ENCODE measurements around a stretch of chr12.

DNA sequence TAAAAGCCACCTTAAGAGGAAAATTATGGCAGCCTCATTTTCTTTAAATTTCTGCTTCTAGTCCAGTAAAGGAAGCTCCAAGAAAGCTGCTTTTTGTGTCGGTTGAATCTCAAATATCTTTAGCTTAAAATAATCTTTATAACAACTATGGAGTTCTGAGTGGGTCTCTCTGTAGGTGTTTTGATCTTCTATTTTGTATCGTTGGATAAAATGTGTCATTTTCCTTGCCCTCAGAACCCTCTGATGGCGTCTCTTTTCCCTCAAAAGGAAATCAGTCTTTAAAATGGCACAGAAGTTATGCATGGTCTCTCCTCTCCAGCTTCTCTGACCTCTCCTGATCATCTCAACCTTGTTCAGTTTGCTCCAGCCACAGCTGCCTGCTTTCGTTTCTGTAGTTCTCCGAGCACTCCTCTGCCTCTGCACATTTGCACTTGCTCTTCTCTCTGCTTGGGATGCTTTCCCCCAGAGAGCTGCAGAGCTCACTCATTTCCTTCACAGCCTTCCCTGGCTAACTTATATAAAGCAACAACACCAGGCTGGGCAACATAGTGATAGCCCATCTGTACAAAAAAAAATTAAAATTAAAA is 37.4 kb downstream of the PPFIBP1 start:
- RRBS = no CpG with 5 or more reads among the region's 5 CpGs

- RRBS = no CpG with 5 or more reads among the region's 7 CpGs
Measured at GRCh38 chr12:27593545-27594238, 69.7 kb downstream of the PPFIBP1 start.

- RRBS = no CpG with 5 or more reads among the region's 4 CpGs
Measured at GRCh38 chr12:27787497-27788093, 7.6 kb upstream of the MANSC4 start.

DNA sequence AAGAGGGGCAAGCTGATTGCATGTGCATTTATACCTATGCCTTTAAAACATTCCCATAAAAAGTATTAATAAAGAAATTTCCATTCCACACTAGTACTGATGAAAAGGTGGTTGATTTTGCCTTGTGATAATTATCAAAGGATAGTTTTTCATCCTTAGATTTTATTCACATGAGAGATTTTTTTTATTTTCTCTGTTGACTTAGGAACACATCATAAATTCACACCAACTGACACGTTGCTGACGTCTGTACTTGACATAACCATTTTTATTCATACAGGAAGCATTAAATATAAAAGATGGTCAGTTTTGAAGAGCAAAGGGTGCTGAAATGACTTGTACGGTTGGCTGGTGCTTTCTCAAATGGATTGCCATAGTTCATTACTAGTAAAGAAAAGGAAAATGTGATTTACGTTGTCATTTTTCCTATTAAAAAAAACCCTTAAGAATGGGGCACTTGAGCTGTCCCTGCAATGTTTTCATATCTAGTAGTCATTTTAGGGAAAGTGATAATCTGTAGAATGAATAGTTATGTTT is 22.3 kb upstream of the MANSC4 start:
- RRBS = no CpG with 5 or more reads among the region's 4 CpGs

DNA sequence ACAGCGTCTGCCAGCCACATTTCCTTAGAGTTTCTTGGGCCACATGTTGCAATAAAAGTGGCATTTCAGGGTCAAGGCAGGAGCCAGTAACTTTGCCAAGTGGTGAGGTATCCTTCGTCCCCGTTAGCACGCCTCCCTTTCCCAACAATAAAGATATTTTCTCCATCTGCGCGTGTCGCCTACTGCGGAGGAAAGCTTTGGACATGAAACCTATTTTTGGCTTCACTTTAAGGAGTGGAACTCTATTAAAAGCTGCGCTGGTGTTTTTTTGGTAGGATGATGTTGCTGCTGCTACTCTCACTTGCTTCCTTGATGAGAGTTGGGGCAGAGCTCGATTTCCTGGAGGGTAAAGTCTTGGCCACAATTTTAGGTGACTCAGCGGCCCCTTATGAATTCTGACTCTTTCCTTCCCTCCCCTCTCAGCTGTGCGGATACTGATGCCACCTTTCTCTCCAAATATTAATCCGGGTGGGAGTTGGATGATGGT is 851 bp downstream of the CCDC91 start:
- RRBS = no CpG with 5 or more reads among the region's 13 CpGs

DNA sequence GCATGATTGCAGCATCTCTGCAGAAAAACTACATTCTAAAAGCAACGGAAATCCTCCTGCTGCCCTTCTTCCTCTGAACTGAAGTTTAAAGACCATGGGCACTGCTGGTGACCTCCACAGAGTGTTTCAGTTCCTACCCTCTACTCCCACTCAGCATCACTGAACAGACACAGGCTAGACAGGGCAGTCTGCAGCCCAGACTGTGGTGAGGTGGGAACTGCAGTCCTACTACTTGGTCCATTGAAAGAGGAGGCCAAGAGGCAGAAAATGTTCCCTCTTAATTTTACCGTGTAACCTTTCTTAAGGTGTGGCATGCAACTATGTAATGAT is 59.1 kb downstream of the FAR2 start:
- RRBS = no CpG with 5 or more reads among the region's 2 CpGs

DNA sequence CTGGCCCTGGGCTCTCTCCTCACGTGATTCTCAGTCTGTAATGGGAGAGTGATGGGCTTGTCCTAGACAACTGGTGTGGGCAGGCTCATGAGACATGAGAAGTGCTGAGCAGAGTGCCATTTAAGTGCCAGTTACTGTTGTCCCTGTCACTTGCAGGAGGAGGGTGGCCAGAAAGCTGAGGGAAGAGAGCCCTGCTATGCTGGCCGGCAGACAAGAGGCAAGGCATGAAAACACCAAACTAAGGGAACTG is 48.6 kb upstream of the OVCH1 start:
- RRBS = no CpG with 5 or more reads among the region's 2 CpGs

DNA sequence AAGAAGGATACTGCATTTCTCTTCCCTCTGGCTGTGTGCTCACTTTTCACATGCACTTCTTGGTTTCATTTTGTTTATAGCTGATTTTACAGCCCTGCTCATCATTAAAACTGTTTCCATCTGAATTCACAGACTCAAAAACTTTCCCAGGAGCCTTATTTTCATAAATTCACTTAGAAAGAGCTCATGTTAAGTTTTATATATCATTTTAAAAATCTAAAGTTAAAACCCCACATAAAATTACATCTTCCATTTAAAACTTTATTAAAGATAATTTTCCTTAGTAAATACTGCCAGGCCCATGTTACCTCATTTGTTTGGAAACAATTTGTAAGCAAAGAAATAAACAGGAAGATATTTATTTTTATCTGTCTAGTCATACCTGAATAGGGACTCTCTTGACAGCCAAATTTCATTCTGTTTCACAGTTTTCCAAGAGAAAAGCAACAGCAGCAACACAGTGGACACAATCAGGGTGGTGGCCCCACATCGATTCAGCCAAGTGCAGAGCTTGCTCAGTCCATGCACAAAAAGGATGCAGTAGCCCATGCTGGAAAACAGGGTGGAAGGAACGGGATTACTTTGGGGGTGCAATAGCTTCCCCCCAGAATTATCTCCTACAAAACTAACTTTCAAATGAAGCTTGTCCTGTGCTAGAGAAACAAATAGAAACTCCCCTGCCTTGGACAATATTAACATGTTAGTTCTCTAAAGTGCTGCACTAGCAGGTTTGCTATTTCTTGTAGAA is 85.7 kb upstream of the OVCH1 start:
- RRBS = no CpG with 5 or more reads among the region's 2 CpGs

DNA sequence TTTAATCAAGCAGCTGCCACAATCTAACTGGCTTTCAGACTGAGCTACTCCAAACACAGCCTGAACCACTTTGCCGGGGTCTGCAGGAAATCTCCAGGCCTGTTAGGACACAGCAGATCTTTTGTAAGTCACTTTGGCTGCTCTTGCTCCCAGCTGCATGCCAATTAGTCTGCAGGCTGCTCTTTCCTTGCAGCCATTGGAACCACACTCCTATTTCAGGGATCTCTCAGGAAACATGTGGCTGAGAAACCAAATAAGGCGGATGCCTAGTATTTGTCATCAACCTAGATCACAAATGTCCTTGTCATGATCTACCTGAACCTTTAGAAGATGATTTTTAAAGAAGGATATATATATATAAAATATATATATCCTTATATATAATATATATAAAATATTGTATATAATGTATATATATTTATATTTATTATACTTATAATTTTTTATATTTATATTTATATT is 73.5 kb downstream of the TMTC1 start:
- RRBS = no CpG with 5 or more reads among the region's 2 CpGs

DNA sequence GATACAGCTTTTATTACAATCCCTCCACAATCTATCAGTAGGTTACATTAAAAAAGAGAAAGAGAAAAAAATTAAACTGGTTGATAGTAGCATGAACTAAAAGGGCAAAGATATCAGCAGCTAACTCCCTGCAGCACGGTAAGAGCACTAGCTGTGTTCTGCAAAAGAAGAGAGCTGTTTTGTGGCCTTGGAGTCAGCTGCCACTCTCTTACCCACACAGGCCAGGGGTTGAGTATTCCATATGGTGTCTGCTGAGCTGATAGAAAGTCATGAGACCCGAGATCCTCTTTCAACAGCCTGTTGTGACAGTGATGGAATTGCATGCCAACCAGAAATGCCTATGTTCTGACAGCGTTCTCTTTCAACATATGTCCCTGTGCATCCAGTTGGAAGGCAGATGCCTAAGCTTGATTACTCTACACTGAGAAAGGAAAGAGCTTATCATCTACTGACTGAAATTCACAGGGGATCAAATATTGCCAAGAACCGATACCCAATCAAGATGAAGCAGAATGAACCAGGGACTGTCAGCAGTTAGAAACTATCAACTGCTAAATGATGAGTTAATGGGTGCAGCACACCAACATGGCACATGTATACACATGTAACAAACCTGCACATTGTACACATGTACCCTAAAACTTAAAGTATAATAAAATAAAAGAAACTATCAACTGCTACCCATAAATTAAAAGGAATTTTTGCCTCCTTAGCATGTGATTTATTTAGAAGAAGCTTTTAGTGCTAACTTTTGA is 39.8 kb downstream of the TMTC1 start:
- RRBS = no CpG with 5 or more reads among the region's 4 CpGs

DNA sequence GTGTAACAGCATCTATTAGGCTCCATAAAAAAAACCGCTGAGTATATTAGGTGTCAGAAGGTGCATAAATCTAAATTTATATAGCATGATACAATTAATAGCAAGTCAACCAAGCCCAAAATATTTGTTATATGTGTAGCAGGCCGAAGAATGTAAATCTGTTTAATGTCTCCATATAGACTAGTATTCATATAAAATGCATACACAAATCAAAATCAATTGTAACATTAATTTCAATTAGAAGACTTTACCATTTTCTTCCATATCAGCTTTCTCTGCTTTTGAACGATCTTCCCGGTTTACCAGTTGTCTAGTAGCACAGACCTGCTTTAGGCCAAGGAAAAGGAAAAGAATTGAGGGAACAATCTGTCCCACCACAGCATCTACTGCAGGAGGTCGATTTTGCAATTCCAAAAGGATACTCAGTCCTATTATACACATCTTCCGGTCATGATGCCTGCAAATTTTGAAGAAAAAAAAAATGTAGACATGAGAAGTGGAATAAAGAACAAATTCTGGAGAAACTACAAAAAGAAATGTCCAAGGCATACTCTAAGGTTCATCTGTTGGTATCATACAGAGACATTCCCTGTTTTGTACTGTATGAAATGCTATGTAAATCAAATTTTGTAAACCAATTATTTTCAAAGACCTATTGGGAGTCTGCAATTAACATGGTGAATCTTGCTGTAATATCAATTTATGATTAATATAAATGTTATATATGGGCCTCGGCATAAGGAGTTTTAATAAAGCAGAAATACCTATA is 58.8 kb downstream of the IPO8 start:
- RRBS = no CpG with 5 or more reads among the region's 7 CpGs

- RRBS = no CpG with 5 or more reads among the region's 6 CpGs
Measured at GRCh38 chr12:31362791-31363516, 37.0 kb upstream of the SINHCAF start.

DNA sequence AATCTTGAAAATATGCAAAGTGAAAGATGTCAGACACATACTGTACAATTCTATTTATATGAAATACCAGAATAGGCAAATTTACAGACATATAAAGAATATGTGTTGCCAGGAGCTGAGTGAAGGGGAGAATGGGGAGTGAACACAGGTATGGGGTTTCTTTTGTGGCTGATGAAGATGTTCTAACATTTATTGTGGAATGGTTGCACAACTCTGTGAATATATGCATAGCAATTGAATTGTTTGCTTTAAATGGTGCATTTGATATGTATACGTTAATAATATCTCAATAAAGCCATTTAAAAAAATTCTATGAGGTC is 65.6 kb downstream of the DENND5B start:
- RRBS = no CpG with 5 or more reads among the region's 1 CpG

DNA sequence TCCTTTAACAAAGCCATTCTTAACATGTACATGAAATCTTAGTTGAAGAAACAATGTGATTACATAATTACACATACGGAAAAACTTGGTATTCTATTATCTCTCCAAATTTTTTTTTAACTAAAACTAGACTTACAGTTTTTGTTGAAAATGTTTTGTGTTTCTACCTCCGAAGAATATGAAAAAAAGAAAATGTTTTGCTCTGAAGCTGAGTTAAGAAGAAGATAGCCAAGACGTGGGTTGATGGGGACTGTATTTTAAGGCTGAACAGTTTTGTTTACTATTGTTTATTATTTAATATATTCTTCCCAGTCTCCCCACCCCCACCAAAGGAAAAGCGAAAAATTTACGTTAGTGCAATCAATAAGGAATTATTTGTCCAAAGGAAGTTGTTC is 1.7 kb downstream of the DENND5B start:
- RRBS = no CpG with 5 or more reads among the region's 5 CpGs

- RRBS = no CpG with 5 or more reads among the region's 2 CpGs
Measured at GRCh38 chr12:31660165-31660457, 623 bp downstream of the ETFBKMT start.

DNA sequence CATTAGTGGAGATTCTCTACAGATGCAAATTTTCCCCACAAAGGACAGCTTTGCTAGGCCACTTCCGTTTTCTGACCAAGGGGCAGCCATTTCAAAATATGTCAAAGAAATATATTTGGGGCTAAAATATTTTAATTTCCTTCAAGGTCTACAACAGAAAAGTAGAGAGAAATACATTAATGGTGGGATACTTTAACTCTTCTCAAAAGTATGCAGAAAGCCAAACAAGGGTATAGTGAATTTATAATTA is 27.0 kb upstream of the AMN1 start:
- RRBS = no CpG with 5 or more reads among the region's 1 CpG

- RRBS = no CpG with 5 or more reads among the region's 3 CpGs
Measured at GRCh38 chr12:31773798-31774348, 18.2 kb downstream of the H3-5 start.

GRCh38 chr12:31797376-31797922 is 5.4 kb upstream of the H3-5 start:
- RRBS = no CpG with 5 or more reads among the region's 10 CpGs

DNA sequence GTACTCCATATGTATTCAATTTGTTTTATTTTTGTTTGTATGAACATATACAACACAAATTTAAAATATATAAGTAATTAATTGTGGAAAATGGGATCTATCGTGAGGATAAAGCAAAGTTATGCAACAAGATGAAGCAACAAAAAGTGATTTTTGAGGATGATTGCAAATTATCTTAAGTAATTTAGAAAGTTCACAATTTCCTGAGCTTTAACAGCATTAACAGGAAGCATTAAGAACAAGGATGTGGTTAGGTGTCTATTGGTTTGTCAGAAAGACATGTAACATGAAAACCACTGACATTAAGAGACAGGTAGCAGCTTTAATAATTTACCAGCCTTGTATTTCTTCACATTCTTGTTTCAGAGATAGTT is 68.7 kb upstream of the RESF1 start:
- RRBS = no CpG with 5 or more reads among the region's 1 CpG

- RRBS = no CpG with 5 or more reads among the region's 7 CpGs
Measured at GRCh38 chr12:31896489-31897097, 62.6 kb upstream of the RESF1 start.

Measured in AG09309 (cell line).